SJSA1 (cell line): ENCODE measurements around a stretch of chr2.

DNA sequence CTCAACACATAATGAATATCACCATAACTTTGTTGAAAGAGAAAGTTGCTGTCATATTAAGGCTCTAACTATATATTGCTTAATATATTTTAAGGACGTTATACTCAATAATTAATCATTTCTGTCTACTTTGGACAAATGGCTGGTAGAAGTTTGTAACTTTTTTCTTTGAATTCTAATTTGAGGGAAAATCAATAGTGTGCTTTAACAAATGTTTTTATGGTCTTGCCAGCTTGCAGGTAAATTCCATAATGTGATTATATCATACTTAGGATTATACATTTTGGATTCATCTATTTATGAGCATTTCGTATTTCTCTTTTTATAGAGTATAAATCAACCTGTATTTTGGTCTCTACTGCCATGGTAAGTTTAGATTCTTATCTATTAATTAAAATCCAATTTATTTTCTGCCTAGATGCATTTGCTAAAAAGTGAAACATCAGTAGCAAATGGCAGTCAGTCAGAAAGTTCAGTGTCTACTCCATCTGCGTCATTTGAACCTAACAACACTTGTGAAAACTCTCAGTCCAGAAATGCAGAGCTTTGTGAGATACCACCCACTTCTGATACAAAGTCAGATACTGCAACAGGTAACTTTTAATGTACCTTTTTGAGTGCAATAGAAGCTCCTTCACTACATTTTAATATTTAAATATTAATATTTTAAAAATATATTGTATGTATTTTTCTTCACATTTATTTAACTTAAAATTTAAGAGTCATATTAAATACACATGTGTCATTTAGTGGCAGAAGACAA lies 13.6 kb downstream of the UBXN4 start:
- RAMPAGE, long total RNA, result no peak

- RAMPAGE, long total RNA, result no peak
Observed at GRCh38 chr2:135984945-135985338, 484 bp downstream of the DARS1 start.

DNA sequence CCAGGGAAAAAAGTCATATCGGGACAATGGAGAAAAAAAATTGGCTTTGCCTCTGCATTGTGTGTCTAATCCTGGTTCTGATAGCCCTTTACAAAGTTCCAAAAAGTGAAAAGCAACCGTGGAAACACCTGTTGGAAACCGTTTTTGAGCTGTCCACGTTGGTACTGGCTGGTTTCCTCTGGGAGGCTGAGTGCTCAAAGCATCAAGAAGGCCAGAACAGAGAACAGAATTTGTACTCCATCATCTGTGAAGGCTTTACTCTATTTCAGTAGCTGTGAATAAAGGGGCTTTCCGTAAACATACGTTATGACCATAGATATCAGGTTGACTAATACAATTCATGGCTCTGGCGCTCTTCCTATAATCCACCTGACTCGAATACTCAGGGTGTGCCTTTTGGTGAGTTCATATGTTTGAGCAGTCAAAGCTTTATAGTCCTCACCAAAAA lies 65.6 kb downstream of the CXCR4 start:
- RAMPAGE, long total RNA, result no peak

- RAMPAGE, long total RNA, result no peak
Observed at GRCh38 chr2:136121022-136121534, 3.1 kb upstream of the CXCR4 start.

- RAMPAGE, long total RNA, result no peak
Observed at GRCh38 chr2:136134052-136134762, 16.3 kb upstream of the CXCR4 start.

GRCh38 chr2:136135273-136135802 lies 17.4 kb upstream of the CXCR4 start:
- RAMPAGE, long total RNA, result no peak

- RAMPAGE, long total RNA, result no peak
Observed at GRCh38 chr2:136232746-136233247, 114.8 kb upstream of the CXCR4 start.

DNA sequence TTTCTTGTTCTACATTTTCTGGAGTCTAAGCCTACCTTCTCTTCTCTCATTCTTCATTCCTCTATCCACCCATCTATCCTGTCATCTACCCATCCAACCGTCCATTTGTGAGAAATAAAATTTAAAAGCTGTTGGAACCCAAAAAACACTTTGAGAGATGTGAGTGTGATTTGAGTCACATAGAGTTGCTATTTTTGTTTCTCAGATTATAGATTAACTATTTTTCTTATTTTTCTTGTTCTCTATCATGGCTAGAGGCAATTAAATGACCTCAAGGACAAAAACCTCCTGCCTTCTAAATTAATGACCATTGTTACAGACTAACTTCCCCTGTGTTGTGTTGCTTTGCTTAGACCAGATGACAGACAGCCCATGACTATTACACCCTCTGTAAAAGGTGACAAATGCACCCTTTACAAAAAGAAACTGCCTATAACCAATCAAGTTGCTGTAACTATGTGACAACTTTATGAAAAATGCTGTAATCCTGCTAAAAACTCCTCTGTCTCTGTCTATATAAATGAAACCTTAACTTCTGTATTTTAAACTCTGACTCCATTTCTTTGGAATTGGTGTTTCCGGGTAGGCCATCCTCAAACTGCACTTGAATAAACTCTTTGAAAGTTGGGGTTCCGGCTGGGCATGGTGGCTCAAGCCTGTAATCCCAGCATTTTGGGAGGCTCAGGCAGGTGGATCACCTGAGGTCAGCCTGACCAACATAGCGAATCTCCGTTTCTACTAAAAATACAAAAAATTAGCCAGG lies 208.0 kb upstream of the CXCR4 start:
- RAMPAGE, long total RNA, result no peak

DNA sequence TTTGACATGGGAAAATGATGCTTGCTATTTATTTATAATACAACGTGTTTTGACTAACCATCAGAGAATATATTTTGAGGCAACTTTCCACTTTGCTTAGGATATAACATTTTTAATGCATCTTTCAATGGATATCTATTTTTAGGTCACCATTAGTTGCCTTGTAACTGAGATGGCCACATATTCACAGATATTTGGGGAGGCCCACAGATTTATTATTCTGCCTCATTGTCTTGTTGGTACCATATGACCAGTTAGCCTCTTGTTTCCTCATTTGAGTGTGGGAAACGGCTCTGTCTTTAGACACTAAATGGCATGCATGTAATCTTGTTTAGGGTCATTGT lies 260.5 kb upstream of the CXCR4 start:
- RAMPAGE, long total RNA, result no peak

DNA sequence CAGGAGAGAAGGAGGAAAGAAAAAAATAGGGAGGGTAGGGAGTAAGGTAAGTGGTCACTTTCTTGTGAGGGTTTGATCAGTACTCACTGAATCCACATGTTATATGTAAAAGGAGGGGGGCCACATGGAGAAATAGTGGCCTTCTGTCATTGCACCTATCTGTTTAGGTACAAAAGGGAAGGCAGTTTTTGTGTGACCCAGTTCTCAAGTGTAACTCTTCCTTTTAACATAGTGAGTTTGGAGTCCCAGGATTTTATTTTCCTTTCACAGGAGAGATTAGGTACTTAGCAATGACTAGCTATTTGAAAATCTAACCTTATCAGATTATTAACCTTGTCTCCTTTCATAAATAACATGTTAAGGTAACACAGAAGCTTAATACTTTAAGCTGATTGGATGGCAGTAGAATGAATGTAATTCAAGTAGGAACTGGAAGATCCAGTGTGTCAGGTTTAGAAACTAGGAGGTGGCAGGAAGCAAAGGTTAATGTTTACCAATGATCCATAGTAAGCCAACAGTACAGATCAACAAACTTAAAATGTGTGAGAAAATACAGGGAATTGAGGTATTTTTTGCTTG lies 11.1 kb downstream of the HNMT start:
- RAMPAGE, long total RNA, result no peak

- RAMPAGE, long total RNA, result no peak
Observed at GRCh38 chr2:137993141-137993584, 28.9 kb downstream of the HNMT start.

DNA sequence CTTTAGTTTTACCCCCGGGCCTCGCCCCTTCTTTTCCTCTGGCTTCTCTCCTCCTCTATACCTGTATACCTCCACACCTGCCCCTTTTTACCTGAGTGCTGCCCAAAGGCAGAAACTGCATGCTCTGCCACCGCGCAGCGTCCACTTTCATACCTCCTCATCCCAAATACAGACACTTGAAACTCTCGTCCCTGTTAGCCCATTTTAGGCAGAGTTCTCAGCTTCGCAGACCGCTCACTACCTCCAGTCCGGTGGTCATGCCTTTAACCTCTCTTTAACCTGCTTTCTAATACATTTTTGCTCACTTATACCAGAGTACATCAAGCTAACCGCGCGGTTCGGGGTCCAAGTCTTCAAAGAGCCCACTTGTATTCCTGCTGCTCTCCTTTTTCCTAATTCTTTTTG lies 827 bp downstream of the SPOPL start:
- RAMPAGE, long total RNA, result no peak

DNA sequence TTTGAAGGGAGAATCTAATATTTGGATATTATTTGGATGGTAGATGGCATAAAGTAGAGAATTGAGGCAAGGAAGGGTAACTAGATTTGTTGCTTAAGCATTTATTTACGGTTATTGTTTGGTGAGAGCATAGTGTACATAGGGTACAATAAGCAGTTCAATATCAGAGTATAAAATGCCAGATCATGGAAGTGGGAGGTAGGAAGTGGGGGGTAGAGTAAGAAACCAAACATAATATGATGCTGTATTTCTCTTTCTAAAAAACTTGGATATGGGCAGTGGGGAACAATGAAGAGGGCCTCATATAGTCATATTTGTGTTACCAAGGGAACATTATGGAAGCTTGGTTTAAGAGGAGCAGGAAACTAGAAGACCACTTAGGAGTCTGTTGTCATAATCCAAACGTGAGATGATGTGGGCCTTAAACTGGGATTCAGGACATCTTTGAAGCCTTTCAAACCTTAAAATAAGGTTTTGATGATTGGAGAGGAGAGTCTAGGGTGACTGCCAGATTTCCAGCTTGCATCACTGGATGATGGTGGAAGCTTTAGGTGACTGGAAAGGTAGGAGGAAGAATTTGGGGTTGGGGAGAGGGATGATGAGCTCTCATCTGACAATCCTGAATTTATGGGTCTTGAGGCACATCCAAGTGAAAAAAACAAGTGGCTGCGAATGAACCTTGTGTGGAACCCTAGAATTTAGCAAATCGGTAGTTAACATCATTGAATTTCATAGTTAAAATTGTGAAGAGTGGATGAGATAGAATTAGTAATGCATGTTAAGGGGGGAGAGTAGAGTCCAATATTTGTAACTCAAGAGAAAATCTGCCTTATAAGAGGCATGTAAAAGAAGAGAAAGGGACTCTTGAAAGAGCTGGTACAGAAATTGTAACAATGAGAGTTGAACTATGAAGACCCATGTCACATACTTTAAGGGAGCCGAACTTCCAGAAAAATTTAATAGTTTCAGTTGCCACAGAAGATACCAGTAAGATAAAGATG lies 66.5 kb downstream of the SPOPL start:
- RAMPAGE, long total RNA, result no peak

DNA sequence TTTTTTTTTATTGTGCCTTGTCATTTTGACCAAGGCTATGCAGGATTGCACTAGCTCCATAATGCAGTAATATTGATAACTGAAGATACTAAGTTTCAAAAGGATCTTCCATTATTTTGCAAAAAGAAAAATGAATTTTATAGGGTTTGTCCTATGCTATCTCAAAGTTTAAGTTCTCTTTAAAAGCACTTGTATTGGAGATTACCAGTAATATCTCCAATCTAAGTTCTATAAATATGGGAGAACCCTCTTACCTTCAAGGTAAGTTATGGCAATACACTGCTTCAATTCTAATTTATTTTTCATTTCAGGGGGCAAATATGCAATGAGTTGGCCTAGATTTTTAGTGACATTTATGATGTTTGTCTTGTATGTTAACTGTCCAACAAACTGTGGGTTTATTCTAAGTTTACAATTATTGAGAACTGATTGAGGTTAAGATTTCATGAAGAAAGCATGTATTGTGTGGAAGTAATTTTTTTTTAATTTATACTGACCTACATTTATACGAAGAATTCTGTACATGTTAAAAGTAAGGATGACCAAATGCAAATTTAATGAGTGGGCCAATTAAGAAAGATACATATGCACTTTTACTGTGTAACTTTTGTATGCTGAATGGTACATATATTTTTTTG lies 67.9 kb downstream of the SPOPL start:
- RAMPAGE, long total RNA, result no peak

DNA sequence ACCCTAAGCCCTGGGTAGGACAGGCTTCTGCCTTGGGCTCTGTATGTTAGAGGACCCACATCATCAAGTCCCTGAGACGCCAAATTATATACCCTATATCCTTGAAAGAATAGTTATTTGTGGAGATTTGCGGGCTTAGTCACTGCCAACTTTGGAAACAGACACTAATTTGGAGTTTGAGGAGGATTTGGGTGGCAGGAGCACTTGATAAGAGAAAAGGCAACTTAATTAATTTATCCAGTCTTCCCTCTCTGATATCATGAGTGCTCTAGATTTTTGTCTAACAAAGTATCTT lies 97.4 kb downstream of the SPOPL start:
- RAMPAGE, long total RNA, result no peak

DNA sequence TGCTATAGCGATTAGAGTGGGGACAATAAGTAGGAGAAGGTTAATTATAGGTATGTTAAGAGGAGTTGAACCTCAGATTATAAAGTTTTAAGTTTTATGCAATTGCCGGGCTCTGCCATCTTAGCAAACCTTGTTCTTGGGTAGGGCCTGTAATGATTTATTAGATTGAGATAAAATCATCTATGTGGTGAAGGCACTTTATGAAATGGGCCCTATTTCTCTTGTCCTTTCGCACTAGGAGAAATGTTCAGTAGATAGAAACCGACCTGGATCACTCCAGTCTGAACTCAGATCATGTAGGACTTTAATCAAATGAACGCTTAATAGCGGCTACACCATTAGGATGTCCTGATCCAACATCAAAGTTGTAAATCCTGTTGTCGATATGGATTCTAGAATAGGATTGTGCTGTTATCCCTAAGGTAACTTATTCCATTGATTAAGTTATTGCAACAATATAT lies 1441.3 kb upstream of the NXPH2 start:
- RAMPAGE, long total RNA, result no peak

DNA sequence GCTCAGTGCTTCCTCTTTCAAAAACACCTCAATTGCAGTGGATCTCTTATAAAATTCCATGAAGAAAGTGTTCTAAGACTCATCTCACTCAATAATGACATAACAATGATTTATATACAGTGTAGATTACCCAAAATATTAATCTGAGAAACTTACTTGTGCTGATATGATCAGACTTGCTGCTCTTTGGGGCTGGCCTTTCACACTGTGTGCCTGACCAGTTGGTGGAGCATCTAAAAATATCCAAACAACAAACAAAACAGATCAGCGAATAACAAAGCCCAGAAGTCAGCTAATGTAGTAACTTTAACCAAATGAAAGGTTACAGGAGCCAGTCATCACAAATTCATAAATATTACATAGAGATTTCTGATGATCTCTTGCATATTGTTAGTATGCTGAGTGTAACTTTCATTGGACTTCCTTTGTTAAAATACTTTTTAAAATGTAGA lies 1466.8 kb upstream of the NXPH2 start:
- RAMPAGE, long total RNA, result no peak

DNA sequence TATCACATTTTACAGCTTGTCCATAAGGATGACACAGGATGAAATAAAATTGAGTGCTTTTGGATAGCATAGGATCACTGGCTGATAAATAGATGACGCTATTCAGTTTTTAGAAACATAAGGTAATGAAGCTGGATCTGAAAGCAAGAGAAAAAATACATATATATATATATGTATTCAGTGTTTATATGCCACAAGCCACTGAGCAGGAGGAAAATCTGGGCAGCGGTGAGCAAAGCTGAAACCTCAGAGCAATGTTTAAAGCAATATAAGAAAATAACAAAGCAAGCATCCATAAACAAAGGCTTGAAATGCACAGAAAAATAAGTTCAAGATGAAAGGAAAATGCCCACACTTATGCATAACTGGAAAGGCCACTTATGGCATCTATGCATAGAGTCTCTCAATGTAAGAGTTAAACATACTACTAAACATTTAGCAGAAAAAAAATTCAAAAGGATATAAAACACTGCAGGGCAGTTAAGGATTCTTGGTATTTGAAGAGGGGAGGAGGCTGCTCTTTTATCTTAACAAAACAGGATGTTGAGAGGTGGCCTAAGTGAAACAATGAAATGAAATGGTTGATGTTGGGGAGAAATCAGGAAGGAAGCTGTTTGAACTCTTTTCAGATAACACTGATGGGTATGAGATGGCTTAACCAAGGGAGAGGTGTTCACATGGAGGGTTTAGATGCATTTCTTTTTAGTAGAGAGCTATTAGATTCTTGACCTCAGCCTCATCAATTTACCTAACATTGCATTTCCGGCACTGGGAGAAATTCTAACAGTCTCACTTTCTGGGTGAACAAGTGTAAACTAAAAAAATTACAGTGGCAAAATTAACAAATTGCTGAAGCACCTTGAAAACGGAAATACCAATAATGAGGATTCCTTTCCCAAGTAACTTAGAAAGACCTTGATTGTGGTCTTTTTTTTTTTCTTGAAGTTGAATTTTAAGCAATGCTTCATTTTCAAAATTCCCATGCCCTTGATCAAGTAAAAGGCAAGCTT lies 129.2 kb downstream of the ARHGAP15 start:
- RAMPAGE, long total RNA, result no peak

DNA sequence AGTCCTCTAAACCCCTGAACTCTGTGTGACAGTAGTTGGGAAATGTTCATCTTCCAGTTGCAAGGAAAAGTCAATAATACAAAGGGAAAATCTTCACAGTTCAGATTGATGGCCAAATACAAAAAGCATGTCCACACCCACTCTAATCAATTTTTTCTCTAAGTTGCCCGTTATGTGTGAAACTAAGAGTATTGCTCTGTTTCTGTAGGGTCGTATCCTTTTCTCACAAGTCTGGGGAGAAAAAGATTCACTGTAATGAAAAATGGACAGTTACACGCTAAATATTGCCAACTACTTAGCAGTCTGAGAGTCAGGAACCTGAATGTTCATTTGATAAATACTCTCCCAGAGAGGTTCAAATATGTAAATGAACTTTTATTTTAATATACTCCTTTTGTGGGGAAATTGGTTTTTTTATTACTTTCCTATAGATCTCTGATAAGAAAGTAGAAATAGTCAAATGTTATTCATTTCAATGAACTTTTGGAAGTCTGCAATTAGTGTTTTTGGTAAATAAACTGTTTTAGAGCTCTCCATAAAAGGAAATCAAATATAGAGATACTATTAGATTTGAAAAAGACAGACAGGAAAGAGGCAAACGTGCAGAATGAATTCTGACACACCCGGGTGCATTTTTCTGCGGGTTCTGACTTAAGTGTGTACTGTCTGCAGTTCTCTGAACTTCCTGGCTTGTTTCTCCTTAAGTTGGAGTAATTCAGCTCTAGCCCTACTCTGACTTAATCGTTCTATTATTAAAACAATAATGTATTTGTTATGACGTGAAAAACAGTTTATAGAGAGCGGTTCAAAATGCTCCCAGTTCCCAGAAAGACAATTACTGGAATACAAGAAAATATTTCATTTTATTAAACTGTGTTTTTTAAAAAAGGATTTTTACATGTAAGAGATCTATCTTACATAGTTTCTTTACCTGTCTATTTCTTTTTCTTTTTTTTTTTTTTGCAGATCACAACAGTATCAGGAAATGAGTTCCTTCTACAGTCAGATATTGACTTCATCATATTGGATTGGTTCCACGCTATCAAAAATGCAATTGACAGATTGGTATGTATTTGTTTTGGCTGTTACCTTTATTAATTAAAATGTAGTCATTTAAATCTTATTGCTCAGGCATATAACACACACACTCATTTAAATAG lies 305.8 kb downstream of the ARHGAP15 start:
- RAMPAGE, long total RNA, result no peak

DNA sequence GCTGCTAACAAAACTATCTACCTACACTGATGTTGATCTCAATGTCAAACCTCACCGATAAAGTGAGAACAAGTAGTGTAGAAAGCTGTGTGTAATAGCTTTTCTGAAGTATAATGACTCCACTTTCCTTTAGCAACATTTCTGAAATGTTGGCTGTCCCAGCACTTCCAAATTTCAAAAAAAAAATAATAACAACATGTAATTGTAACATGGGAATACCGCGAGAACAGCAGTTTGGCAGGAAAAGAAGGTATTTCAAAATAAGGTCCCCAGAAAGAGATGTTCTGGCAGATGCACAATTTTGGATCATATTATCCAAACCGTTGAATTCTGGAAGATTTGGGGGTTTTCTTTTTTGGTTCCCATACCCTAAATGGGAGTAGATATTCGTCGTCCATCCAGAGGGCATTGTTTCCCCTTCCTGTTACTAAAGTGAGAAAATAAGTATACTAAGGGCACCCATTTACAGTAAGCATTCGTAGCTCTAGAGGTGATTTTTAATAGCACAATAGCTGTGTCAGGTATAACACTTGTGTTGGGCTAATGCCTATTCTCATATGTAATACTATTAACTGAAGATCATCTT lies 352.1 kb downstream of the ARHGAP15 start:
- RAMPAGE, long total RNA, result no peak